Bronchial lymph node (tissue), 1 donor: ENCODE measurements around a stretch of chr10.

DNA sequence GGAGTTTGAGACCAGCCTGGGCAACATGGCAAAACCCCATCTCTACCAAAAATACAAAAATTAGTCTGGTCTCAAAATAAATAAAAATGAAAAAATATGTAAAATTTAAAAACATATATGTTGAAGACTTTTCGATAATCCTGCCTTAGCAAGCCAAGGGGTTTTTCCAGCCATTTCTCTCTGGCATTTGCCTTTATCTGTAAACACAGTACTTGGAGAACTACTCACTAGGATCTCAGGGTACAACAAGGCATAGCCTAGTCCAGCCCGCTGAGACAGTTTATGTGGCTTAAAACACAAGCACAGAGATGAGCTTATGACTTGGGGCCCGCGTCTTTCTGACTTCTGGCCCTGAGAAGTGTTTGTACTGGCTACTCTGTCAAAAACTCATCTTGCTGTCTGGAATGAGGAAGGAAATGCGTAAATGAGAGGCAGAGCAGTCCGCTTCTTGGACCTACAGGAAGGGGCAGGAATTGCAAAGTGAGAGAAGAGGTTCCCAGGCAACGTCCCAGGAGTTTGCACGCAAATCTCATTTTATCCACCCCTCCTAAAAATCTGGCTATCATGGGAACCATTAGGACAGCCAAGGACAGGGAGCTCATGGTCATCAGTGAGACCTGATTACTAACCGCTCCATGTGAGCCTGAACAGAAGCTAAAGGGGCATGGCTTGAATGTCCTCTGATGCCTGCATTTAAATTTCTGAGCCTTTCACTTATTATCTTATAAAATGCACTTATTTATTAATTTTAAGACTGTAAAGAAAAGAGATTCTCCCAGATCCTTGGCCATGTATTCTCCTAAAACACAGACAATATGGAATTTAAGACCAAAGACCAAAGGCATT, 5.5 kb downstream of the ANXA11 start:
- PRO-cap = bidirectional peak, plus-strand start at position 478 of the sequence, minus-strand start at position 353 of the sequence

GRCh38 chr10:80201906-80202414, 3.4 kb downstream of the ANXA11 start:
- PRO-cap = no peak

GRCh38 chr10:80358816-80359172, 2.2 kb downstream of the DYDC2 start:
- PRO-cap = no peak

DNA sequence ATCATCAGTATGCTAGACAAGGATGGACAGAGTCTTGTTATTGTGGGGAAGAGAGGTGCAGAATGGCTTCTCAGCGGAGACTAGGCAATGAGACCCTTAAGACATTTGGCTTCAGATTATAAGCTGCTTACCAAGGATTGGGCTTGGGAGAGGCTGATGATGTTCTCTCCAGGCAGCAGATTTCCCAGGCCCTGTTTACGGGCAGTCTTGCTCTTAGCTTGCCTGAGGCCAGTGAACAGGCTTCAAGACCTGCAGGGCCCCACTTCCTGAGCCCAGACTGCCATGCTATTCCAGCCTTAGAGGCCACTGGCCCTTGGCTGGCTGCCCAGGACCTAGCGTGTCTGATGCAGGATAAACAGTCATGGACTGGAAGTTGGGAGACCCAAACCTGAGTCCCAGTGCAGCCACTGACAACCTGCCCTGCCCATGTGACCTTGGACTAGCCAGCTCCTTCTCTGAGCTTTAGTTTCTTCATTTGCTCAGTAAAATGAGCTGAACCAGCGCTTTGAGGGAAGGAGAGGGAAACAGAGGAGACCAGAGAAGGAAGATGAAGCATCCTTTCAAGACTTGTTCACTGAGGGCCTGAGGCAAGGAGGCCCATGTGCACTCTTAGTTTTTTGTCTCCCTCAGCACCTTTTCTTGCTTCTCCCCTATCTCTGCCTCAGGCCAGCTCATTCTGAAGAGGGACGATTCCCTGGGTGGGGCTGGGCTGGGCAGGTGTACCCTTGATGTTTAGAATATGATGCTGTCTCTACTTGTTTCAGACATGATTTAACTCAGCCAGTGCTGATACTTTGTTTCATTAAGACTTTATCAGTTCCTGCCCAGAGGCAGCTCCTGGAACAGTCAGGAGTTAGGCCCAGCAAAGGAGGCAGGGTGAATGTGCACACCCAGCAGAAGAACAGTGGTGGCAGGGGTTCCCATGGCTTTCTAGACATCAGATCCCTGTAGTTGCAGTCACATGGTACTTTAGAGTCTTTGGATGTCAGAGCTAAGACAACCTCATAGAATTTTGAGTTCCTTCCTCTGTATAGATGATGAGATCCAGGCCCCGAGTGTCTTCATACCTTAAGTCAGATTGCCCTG, 3.2 kb downstream of the PRXL2A start:
- PRO-cap = no peak

DNA sequence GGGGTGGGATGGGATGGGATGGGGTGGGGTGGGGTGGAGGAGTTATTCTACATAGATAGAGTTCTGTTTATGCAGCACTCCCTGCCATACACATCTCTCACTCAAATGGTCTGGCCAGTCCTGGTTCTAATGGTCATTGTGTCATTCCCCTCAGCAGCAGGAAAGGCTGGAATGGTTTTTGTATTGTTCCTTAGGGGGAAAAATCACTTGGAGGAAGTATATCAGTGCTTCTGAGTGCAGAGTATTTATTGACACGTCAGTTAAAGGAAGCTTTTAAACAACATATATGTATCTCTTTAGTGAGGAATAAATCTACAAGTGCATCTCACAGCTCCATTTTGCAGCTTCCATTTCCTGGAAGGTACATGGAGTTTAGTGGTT, 8.2 kb downstream of the TSPAN14 start:
- PRO-cap = no peak

DNA sequence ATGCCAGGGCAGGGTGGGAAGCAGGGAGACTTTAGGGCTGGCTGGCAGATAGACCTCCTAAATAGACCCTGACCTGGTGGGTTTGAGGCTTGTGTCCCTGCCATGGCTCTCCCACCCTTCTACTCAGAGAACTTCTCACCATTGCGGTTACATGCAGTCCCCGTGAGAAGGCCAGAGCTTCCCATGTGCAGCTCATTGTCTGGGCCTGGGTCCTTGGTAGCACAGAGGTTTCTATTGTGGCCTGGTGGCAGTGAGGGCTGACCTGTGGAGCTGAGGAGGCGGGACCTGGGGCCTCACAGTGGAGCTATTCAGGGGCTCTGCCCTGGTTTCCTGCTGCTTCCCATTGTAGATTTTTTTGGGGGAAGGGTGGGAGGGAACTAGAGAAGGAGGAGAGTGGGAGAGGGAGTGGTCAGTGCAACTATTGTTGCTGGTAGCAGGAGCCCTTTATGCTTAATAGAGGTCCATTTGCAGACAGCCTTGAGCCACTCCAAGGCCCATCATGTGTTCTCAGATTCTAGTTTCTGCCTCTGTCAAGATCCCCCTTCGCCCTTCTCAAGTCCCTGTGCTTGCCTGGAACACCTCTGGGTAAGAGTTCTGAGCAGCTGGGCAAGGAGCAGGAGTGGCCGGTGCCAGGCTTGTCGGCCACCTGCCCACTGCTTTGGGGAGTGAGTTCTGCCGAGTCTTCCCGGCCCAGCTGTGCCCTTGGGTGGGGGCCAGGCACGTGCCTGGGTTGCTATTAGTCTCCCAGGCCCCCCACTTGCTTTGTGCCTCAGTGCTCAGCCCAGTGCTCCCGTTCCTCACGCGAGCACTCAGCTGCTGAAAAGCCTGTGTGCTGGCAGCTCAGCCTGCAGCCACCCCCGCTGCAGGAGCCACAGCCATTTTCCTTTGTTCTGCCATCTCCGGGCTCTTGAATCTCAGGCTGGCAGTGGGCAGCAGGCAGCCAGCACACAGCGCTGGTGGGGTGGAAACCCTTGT, 10.7 kb downstream of the TSPAN14 start:
- PRO-cap = bidirectional peak, plus-strand start at position 453 of the sequence, minus-strand start at position 345 of the sequence

DNA sequence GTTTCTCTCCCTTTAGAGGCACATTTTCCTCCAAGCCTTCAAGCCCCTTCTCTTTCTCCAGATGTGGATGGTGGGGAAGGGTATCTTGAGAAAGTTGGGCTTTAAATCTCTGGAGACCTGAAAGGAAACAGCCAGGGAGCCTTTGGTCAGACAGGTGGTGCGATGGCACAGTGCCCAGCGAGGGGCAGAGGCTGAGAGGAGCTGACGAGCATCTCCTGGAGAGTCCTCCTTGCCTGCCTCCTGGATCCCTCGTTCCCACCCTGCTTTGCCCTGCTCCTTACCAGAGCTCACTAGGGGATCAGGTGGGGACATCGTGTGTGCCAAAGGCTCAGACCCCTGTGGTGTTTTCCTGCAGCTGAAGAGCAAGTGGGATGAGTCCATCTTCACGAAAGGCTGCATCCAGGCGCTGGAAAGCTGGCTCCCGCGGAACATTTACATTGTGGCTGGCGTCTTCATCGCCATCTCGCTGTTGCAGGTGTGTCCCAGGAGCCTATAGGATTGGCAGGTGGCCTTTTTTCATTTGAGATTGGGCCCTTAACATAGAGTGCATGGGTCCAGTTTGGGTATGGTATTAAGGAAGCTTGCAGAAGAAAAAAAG, 21.8 kb upstream of the SH2D4B start:
- PRO-cap = no peak

GRCh38 chr10:80529308-80530097, 8.2 kb upstream of the SH2D4B start:
- PRO-cap = unidirectional peak, minus-strand start at chr10:80529780

- PRO-cap = no peak
Measured at GRCh38 chr10:80771922-80772455, 234.3 kb downstream of the SH2D4B start.

DNA sequence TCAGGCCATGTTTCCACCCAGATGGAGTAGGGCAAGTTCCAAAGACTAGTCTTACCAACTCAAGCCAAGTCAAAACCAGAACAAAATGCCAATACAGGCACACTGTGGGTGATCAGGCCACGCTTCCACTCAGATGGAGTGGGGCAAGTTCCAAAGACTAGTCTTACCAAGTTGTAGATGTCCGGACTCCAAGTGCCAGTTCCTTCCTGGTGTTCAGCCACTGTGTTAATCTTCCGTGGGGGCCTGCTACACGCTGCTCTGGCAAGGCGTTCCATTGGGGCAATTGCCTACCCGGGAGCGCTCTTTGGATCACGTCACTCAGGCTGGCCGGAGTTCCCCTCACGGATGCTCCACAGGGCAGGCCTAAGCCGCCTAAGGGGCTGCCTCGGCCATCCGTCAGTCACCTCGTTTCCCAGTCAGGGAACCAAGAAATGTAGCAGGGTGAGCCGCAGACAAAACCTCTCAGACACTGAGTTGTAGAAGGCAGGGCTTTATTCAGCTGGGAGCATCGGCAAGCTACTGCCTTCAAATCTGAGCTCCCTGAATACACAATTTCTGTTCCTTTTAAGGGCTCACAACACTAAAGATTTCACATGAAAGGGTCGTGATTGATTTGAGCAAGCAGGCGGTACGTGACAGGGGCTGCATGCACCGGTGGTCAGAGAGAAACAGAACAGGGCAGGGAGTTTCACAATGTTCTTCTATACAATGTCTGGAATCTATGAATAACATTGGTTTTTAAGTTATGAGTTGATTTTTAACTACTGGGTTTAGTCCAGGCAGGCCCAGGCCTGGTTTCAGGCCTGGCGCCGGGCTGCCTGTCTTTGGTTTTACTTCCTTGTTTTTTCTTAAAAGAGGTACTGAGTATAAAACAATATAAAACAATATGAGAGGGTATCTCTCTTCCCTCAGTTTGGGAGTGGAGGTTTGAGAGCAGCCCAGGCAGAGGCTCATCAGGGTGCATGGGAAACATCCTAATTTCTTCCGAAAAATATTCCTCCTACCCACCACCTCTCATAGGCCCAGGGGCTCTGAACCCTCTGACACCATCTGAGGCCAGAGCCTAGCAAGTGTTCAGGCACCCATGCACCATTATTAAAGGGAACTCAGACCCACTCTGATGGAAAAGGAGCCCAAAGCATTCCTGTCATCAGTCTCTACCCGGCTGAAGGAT, 1.7 kb upstream of the GPR15LG start:
- PRO-cap = no peak

GRCh38 chr10:84417596-84417936, 89.2 kb downstream of the CCSER2 start:
- PRO-cap = no peak

- PRO-cap = unidirectional peak, plus-strand start at chr10:84424953
Measured at GRCh38 chr10:84424637-84425399, 96.4 kb downstream of the CCSER2 start.

DNA sequence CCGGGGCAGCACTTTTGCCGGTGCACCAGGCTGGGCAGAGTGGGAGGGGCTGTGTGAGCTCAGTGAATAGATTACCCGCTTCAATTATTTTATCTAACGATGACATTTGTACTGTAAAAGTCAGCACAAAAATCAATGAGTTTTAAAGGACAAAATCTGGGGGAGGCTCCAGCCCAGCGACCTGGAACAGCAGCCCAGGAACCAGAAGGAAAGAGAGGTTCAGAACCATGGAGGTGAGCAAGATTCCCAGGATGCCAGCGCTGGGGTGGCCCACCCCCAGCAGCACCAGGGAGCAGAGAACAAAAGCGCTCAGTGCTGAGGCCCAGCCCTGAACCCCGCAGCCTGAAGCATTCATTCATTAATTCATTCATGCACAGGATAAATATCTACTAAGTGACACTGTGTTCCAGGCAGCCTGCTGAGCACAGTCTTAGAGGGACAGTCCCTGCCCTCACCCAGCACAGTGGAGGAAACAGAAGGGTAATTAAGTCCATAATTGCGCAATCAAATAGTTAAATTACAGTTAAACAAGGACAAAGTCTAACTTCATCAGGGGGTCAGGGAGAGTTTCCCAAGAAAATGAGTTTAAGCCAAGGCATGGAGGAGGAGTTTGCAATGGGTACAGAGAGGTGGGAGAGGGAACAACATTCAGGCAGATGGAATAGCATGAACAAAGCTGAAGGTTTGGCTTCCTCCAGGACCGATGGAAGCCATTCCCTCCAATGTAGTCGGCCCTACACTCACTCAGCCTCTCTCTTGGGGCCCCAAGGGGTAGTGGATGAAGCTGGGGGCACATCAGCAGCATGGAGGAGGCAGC, 202.3 kb downstream of the GRID1 start:
- PRO-cap = no peak

DNA sequence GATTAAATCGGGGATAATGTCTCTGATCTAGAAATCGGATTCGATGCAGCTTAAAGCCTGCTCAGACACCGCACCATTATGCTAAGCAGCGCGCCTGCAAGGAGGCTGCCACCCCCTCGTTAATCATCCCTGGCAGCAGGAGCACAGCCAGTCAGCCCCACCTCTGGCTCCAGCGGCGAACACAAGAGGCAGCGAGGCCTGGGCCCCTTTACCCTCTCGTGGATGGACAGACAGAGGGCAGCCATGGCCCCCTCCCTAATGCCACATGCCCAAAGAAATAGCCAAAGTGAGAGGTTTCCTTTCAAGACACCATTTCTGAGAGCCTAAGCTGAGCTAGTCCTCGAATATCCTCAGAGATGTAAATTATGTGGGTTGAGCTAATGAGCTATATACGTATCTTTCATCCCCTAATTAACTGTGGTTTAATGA, 122.1 kb downstream of the GRID1 start:
- PRO-cap = no peak

DNA sequence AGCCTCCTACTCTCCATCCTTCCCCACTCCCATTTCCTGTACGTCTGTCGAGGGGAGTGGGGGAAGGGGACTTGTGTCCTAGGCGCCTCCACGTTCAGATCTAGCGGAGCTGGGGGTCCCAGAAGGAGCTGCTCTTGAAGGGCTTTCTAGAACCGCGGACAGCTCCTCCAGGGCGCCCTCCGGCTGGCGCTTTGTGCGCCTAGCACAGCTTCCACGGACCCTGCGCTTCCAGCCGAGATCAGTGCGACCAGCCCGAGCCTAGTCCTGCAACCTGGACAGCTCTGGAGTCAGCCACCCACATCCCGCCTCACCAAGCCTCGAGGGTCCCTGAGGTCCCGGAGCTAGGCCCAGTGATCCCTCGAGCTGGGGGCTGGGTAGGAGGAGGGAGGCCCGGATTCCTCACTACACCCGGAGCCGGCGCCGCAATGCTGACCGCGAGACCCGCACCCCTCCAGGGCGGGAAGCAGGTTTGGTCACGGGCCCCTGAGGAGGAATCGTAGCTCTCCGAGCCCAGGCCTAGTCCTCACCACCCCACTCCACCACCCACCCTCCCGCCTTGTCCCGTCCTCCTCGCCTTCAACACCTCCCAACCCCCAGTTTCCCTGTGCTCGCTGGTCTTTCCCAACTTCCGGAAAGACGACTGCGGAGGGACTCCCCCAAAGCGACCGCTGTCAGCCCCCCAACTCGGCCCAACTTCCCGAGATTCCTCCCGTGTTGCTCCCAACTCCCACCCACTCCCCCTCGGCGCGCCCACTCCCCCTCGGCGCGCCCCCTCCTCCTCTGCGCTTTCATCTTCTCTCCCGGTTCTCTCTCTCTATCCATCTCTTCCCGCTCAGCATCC, 1.7 kb downstream of the GRID1 start:
- PRO-cap = unidirectional peak, plus-strand start at position 633 of the sequence

DNA sequence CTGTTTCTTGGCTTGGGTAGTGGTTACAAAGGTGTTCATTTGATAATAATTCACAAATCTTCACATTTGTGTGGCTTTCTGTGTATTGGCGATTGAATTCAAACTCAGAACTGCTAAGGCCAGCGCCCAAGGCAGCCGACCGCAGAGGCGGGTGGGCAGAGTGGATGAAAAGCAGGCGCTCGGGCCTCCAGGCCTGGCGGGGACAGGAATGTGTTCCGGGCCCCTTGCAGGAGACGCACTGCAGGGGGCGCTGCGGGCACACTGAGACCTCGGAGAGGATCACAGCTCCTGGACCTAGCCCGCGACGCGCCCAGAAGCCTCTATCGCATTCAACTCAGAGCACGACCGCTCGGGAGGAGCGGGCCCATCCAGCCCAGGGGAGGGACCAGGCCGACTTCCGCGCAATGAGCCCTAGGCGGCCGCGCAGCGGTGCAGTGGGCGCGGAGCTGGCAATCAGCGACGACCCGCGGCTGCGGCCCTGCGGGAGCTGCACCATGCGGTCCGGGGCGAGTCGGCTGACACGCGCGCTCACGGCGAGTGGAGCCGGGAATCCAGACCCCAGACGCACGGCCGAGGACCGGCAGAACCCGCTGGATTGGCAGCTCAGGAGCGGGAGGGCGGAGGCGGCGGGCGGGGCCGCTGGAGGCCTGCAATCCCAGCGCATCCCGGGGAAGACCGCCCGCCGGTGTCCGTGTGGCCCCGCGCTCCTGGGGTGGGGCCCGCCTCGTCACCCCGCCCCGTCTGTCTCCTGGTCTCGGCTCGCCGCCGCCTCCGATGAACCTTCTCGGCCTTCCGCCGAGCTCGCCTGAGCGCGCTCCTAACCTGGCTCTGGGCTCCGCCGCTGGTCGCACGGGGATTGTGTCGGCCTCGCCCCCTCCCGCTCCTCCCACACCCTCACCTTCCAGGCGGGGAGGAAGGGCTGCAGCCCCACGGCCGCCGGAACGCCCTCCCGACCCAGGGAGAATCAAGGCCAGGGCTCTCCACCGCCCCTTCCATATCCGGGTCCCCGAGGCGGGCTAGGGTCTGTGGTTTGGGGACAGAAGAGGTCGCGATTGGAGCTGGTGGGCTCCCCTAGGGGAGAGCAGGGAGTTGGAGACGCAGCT, 33.5 kb upstream of the GRID1 start:
- PRO-cap = bidirectional peak, plus-strand start at position 393 of the sequence, minus-strand start at position 308 of the sequence; bidirectional peak, plus-strand start at position 663 of the sequence, minus-strand start at position 568 of the sequence; bidirectional peak, plus-strand start at position 778 of the sequence, minus-strand start at position 743 of the sequence; unidirectional peak, minus-strand start at position 830 of the sequence

DNA sequence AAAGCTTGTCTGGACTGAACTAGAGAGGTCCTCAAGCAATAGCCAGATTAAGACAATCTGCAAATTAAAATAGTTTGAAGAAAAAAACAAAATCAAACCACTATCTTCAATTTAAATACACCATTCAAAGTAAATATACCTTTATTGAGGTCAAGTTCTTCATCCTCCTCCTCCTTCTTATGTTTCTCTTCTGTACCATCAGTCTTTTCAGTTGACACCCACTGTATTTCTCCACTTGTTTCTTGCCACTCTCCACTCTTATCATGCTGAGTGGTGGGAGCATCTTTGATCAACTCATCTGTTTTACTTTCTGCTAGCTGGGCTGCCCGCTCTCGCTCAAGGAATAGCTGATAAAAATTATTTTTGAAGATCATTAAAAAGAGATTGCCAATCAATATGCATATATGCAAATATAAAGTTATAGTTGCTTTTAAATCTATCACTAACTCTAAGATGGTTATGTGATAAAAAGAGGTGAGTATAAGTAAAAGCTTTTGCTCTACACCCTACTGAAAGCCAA, 75.4 kb downstream of the WAPL start:
- PRO-cap = no peak

GRCh38 chr10:86661566-86662233, 6.6 kb upstream of the LDB3 start:
- PRO-cap = no peak

DNA sequence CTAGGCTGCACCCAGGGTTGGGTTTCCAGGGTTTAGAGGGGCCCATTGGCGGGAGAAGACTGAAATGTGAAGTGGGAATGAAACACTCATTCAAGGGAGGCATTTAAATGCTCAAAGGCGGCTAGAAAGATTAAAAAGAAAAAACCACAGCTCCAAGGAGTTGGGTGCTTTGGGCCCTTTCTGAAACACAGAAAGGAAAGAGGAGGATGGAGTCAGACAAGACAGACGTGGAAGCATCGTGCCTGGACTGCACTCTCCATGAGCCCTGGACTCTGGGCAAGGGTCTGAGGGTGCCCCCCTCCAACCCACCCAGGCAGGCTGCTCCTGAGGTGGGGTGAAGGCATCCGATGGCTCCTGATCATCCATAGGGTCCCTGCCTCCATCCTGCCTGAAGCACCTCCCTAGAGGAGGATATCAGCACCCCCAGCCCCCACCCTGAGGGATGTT, 6.3 kb downstream of the LDB3 start:
- PRO-cap = no peak

DNA sequence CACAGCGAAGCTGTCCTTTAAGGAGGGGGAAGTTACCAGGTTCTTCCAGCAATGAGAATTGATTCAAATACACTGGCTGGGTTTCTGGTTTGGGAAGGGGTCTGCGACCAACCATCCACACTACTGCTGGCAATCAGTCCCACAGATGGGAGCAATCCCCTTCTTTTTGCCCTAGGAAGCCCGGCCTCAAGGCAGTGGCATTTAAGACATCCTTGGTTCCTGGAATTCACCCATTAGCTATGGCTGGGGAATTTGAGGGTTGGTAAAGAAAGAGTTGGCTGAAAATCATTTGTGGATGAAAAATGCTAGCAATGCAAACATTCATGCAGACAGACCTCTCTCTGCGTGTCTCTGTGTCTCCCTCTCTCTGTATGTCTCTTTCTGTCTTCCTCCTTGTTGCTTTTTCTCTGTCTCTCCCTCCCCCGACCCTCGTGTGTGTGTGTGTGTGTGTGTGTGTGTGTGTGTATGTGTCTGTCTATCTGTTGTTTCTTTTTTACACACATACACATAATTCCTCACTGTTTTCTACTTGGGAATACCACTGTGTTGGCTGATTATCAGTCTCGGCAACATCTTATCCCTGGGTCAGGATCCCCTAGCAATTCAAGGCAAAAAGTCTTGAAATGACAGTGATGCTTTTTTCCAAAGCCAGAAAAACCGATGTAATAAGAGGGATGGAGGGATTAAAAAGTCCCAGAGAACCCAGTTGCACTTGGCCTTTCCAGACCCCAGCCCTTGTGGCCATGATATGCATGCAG, 19.5 kb downstream of the LDB3 start:
- PRO-cap = no peak